Measurements from ENCODE around the gene ENO4.

DNA sequence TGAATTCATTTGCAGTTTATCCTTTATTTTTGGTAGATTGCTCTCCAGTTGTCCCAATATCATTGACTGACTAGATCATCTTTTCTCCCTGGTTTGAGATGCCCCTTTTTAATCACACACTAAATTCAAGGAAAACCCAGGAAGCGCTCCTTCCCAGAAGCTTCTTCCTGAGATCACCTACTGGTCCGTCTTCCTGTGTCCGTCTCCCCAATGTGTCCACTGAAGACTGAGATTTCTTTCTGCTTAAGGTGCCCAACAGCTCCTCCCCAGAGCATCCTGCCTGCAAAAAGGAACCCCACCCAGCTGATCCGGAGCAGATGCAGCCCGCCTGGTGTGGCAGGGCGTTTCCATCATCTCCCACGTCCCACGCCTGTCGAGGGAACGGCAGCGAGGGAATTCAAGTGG is 20.6 kb downstream of the VWA2 start:
- PRO-cap, result no peak
- RAMPAGE, long total RNA, 2 experiments, result no peak in any of the 2 experiments

- PRO-cap, result no peak
- RAMPAGE, long total RNA, 2 experiments, result no peak in any of the 2 experiments
Observed at GRCh38 chr10:114343797-114344472, 60.4 kb downstream of the AFAP1L2 start.

DNA sequence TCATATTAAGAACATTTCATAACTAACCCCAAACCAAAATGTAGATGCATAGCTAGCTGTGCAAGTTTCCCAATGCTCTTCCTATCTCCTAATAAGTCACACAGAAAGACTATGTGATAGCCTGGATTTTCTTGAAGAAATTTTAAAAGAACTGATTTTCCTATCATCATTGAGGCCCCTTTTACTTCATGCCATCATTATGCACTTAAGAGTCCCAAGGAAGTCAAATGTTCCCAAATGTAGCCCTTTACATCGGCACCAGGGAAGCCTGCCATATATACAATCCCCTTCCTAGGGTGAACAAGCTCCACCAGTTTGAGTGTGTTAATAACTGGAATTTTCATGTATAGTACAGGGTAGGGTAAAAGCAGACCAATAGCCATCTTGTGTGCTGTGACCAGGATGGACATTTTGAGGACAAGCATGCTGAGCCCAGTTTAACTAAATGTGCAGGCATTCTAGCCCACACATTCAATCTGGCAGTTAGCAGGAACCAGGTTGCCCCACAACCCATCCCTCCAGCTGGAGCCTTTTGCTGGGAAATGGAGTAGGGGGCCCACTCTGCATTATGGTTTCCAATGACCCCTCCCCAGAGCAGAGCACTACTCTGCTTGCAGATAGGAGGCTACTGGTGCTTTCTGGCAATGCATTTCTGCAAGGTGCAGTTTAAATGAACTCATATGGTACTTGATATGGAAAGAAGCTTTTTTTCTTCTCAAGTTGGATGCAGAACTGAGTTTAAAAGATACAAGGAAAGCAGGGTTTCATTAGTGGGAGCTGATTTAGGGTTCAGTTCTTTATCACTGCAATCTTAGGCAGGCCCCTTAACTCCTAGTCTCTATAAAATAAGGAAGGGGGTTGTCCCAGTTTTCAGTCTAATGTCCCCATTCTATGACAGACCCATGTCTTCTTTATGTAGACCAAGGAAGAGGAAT is 28.8 kb upstream of the AFAP1L2 start:
- PRO-cap, result no peak
- RAMPAGE, long total RNA, 2 experiments, result no peak in any of the 2 experiments

DNA sequence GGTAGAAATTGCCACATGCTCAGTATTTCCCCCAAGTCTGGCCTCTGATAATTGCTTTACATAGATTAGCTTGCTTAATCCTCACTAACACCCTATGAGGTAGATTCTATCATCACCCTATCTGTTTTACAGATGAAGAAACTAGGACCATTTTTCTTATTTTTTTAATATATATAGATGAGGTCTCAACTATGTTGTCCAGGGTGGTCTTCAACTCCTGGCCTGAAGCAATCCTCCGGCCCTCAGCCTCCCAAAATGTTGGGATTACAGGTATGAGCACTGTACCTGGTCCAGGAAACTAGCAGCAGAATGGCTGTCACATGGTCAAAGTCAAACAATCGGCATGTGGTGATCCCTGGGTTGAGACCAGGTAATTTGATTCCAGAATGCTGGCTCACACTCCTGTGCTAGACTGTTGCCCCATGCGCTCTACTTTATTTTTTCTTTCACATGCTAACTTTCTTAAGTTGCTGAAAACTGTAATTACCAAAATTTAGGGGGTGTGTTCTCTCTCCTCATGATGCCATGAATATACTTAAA is 67.9 kb upstream of the AFAP1L2 start:
- PRO-cap, result no peak
- RAMPAGE, long total RNA, 2 experiments, result no peak in any of the 2 experiments

DNA sequence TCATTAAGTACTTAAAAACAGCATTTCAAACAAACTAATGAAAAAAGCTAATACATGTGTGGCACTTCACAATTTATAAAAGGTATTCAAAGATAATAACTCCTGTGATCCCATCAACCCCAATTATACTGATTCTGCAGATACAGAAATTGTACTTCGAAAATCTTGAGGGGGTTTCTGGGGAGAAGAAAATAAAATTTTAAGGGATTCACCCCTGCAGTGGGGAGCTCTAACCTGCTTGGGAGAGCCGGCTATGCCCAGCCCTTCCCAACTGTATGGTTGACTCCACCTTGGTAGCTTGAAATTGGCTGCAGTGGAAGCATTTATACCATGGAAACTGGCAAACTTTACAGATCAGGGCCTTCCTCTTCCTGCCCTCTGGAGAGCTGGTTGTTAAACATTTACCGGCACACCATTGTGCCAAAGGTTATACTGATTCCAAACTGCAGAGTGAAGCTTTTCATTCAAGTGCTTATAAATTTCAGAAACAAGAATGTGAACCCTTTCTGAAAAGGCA is 44.9 kb downstream of the ABLIM1 start:
- PRO-cap, result no peak
- RAMPAGE, long total RNA, 2 experiments, result no peak in any of the 2 experiments

- PRO-cap, result no peak
- RAMPAGE, long total RNA, 2 experiments, result no peak in any of the 2 experiments
Observed at GRCh38 chr10:114623555-114623772, 34.6 kb downstream of the ABLIM1 start.

DNA sequence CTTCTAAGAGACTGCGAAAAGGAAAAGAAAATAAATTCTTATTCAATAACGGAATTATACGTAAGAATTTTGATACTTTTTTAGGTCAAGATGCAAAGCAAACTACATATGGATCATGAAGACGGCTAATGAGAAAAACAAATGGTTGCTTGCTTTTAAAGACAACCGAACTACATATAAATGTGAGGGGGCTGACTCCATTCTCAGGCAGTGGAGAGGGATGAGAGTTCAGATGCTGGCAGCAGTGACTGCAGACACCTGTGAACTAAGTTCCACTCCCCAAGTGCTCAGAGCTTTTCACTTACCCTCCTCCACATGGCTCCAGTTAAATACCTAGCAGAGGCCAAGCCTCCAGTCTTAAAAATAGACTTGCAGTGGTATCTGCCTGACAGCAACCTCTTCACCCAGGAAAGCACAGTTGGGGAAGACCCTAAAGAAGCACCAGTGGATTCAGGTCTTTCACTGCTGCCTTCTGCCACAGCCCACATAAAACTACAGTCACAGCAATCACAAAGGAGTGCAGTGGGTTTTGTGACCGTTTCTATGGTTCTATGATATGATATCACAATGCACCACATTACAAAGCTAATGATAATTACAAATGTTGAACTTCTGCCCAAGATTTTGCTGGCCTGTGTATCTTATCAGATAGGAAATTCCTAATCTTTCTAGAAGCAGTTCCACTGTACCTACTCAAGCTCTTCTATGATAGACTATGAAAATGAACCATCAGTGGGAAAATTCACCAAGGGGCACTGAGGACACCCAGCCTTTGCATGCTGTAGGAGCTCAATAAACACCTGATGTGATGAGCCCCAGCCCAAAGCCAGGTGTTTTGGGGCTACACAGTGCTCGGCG is 3.2 kb upstream of the ABLIM1 start:
- PRO-cap, result no peak
- RAMPAGE, long total RNA, 2 experiments, result no peak in any of the 2 experiments

DNA sequence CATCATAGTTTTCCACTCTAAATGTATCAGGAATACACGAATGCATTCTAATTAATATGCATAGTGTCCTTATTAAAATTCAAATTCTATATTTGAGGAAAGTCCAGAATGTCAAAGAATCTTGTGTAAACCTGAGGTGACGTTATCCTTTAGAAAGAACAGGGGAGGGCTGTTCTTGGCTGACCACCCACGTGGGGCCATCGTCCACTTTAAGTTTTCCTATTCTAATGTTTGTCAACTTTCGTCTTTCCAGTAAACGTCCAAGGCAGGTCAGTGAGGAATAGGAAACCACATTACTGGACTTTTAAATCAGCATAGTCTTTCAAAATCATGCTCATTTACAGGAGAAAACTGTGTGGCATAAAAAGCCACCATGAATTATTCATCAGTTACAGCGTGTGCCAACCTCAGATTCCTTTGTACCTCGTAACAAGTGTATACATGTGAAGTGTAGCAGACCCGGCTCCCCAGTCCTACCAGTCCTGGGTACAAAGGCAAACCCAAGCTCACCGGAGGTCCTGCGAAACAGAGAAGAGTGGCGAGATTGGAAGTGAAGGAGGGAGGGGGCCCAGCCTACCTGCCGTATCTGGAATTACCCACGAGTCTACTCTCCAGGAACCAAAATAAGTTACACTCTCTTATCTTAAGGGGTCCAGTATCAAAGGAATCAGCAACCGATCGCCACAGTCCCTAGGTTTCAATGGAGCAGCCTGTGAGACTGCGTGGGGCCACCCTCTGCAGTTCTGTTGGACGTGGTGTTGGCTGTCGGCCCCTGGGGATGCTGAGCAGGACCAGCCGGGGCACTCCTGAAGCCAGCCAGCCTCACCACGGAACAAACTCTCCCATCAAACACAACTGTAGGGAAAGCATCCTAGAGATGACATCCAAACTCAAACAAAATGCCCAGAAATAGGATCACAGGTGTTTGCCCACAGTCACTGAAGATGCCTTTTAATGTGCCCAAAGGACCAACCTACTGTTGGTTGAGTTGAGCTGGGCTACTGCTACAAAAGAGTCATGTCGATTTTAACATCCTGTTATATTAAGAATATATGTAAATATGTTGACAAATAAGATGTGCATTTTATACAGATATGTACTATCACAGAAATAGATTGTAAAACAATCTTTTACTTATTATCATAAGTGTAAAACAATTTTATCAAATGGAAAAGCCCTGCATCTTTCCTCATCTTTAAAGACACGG is 25.4 kb upstream of the ABLIM1 start:
- PRO-cap, result unidirectional peak, plus-strand start at position 470 of the sequence; unidirectional peak, minus-strand start at position 745 of the sequence
- RAMPAGE, long total RNA, 2 experiments, result no peak in any of the 2 experiments

DNA sequence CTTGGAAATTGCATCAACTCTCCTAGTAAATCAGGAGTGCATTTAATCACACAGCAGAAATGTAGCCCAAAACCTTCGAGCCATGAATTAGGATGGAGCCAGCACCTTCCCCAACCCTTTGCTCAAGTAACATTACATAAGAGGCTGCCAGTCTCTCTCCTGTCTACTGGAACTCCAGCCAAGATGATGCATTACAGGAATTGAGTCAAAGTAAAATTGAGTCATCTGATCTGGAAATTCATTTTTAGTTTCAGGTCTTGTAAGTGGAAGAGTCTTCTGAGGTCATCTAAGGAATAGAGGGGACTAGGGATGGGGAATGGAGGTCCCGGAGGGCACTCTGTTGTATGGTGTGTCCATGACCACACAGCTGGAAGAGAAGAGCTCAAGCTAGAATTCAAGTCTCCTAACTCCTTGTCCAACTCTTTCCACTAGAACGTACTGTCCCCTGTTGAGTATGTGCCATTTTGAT is 69.6 kb upstream of the FHIP2A start:
- PRO-cap, result no peak
- RAMPAGE, long total RNA, 2 experiments, result no peak in any of the 2 experiments

- PRO-cap, result no peak
- RAMPAGE, long total RNA, 2 experiments, result no peak in any of the 2 experiments
Observed at GRCh38 chr10:114864226-114864791, 42.7 kb downstream of the FHIP2A start.

DNA sequence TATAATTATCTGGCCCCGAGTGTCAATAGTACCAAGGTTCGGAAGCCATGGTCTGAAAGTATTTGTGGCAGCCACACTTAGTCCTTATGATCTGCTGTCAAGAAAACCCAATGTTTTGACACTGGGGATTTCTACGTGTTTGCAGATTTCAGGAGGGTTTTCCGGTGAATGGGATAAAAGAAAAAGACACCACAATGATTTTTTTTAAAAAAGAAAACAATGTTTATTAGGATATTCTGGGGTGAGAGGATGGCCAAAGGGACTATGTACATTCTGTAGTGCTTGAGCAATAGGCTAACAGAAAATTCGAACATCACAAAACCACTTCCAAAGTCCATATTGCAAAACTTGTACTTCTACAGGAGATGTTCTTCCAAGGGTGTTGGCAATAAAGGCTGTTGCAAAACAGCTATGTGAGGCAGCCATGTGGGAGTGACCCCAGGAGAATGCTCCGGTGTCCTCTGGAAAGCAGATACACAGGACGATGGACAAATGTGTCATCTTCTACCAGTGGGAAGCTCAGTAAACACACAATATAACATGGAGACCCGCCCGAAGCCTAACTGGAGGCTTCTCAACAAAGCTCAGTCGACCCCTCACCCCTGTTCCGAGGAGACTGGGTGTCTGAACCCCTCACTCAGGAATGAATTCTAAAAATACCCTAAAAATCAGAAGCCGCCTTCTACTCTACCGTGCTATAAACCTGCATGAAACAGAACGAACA is 216.1 kb downstream of the GFRA1 start:
- PRO-cap, result no peak
- RAMPAGE, long total RNA, 2 experiments, result no peak in any of the 2 experiments

DNA sequence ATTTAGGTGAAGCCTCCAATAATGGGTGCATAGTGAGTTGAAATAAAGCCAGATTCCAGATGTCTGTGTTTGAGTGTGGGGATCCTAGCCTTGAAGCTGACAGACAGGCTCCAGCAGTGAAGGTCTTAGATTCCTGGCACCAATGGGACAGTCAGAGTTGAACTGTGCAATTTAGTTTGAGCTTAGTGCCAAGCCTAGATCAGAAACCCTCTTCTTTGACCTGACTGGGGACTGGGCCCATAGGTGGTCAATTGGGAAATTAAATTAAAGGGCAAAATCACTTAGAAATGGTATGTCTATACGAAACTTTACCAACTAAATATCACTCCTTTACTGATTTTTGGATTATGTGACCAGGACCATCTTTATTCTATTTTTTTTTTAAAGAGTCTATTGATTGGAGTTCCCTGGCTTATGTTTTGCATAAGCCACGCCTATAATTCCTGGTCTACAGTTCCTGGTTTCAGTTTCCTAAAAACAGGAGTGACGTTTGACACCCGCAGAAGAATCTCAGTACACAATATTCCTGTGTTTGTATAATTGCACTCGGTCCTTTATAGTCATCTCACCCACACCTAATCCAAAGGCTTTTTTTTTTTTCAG is 201.4 kb downstream of the GFRA1 start:
- PRO-cap, result no peak
- RAMPAGE, long total RNA, 2 experiments, result no peak in any of the 2 experiments

- PRO-cap, result unidirectional peak, minus-strand start at chr10:116849418; bidirectional peak, plus-strand start at chr10:116849822, minus-strand start at chr10:116849673
- RAMPAGE, long total RNA, 2 experiments, result start-site peak on the plus strand in 1 of 2 experiments, at chr10:116849499-116849512 at its widest, 7 reads per replicate; start-site peak on the minus strand in 2 of 2 experiments, at chr10:116849642-116849740 at its widest, 40 to 70 reads per replicate
Observed at GRCh38 chr10:116849343-116850066, at the start of gene ENO4. Gene ENO4, plus strand, starts transcription at chr10:116849499.

DNA sequence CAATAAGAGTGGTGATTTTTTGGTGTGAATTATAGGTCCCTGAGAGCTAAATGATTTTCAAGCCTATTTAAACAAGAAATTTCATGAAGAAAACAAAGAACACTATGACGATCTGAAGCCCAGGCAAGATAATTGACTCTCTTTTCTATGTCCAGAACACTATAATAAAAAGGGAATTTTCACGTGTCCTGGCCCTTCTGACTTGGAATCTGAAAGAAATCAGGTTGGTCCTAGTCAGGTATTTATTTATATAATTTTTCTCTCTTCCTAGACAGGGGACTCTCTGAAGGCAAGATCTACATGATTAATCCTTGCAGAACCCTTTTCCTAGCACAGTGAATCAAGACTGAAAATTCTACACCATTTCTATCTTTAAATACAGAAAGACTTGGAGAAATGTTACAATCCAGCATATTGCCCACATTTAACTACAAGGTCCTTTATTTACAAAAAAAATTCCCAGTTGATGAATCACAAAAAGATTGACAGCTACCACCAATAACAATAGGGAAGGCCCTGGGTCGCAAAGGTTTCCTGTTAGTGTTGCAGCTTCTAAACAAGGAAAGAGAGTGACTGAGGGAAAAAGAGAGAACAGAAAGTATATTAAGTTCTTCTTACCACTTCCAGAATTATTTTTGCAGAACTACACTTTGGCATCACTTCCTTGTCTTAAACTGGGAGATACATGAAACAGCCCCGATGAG is 57.3 kb downstream of the SHTN1 start:
- PRO-cap, result no peak
- RAMPAGE, long total RNA, 2 experiments, result no peak in any of the 2 experiments

DNA sequence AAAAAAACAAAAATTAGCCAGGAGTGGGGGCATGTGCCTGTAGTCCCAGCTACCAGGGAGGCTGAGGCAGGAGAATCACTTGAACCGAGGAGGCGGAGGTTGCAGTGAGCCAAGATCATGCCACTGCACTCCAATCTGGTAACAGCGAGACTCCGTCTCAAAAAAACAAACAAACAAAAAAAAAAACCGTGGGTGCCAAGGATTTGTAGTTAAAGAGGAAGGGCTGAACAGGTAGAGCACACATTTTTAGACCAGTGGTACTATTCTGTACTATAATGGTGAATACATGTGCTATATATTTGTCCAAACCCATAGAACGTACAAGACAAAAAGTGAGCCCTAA is 17.3 kb downstream of the SHTN1 start:
- PRO-cap, result no peak
- RAMPAGE, long total RNA, 2 experiments, result no peak in any of the 2 experiments

GRCh38 chr10:117278725-117279482 is 38.0 kb downstream of the SLC18A2 start:
- PRO-cap, result no peak
- RAMPAGE, long total RNA, 2 experiments, result no peak in any of the 2 experiments

DNA sequence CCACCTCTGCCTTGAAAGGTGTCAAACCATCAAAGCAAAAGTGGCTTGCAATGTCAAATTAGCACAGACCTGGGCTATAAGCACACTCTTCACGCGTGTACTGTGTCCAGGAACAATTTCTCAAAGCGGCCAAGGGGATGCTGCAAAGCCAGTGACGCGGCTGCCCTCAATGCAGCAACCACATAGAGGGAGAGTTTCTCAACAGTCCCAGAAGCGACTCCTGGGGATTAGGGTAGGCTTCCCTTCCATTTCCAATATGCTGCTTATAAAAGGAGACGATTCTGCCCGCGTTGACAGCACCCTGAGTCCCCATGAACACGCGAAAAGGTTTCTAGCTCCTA is 1.4 kb downstream of the PDZD8 start:
- PRO-cap, result bidirectional peak, plus-strand start at position 151 of the sequence, minus-strand start at position 153 of the sequence
- RAMPAGE, long total RNA, 2 experiments, result no peak in any of the 2 experiments

GRCh38 chr10:117374170-117374969 is 870 bp downstream of the PDZD8 start:
- PRO-cap, result bidirectional peak, plus-strand start at chr10:117374394, minus-strand start at chr10:117374217; bidirectional peak, plus-strand start at chr10:117374910, minus-strand start at chr10:117374858
- RAMPAGE, long total RNA, 2 experiments, result start-site peak on the minus strand in 1 of 2 experiments, at chr10:117374499-117374514 at its widest, 26 reads per replicate

DNA sequence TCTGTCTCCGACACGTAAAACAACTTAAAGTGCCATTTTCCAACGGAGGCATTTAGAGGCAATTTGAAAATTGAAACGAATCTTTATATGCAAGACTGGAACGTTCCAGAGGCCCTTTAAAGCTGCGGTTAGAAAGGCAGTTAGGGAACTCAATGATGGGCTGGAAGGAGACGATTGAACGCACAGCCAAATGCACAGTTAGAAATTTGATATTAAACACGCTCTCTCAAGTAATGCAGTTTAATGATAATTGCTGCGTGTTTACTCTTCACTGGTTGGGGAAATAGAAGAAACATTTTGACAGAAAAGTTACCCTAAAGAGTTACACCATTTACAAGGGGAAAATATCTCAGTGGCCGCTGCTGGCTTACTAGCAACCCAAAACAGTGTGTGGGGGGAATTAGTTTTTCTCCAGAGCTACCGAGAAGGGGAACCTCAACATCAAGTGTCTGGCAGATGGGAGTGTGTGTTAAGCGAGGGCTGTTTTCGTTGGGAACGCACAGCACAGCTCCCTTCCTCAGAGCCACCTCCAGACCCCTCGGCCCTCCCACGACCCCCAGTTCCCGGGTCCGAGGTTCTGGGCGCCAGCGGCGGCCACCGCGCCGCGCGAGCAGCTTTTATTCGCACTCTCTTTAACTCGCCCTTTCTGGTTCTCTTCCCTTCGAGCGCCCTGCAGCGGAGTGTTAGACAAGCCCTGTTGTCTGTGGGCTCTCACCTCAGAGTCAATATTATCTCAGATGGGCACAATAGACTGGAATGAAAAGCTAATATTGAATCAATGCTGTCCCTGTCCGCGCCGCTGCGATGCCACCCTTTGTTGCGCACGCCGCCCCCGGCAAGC is 8.5 kb upstream of the EMX2 start:
- PRO-cap, result no peak
- RAMPAGE, long total RNA, 2 experiments, result no peak in any of the 2 experiments

DNA sequence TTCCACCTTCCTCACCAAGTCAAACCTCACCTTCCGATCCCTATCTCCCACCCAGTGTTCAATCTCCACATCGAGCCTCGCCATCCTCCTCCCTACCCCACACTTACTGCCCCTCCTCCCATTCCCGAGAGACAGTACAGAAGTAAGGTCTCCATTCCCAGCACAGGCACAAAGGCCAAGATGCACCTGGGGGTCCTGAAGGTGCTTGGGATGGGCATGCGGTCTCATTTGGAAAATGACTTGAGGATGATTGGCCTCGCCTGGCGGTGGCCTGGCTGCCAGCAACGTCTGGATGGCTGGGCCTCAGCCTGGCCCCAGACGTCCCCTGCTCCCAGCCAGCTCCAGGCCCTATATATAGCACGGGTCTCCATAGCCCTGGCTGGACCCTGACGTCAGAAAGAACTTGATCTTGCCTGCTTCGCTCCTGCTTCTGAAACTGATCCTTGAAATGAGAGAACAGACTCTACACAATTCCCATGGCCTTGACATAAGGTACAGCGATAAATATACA is 11.7 kb downstream of the EMX2 start:
- PRO-cap, result no peak
- RAMPAGE, long total RNA, 2 experiments, result no peak in any of the 2 experiments